Skeletal muscle satellite cell (primary cell): ENCODE measurements around a stretch of chr4.

GRCh38 chr4:102556528-102557290 lies 55.5 kb downstream of the NFKB1 start:
- CAGE, long polyA plus RNA, result no peak

DNA sequence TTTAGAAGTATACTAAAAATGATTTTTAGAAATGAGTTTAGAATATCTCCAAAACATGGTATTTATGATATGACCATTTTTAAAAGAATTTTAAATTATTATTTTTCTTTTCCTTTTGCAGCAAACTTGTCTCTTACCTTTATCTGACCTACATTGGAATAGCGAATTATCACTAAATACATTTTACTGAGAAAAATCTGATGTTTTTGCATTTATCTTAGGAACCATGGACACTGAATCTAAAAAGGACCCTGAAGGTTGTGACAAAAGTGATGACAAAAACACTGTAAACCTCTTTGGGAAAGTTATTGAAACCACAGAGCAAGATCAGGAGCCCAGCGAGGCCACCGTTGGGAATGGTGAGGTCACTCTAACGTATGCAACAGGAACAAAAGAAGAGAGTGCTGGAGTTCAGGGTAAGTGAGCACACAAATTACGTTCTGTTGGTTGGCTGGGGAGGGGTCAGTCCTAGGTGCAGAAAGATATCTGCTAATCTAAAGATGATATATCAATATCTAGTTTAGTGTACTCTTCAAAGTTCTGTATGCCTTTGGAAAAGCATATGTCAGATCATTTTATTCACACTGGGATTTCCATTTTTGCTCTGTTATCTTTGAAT lies 94.9 kb downstream of the NFKB1 start:
- CAGE, long polyA plus RNA, result no peak

DNA sequence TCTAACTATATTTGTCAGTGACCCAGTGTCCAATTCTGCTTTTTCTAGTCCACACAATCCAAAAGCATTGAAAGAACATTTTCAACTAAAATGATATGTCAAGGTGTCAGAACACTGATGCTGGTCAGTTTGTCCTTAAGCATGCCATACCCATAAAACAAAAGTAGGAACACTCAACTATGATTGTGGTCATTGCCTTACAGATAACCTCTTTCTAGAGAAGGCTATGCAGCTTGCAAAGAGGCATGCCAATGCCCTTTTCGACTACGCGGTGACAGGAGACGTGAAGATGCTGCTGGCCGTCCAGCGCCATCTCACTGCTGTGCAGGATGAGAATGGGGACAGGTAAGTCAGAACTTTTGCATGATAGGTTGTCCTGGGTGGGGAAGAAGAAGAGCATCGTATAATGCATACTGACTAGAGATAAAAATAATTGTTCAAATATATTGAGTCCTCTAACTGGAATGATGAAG lies 96.2 kb downstream of the NFKB1 start:
- CAGE, long polyA plus RNA, result no peak

- CAGE, long polyA plus RNA, result no peak
These were observed 58.7 kb downstream of the MANBA start for GRCh38 chr4:102701872-102702755.

DNA sequence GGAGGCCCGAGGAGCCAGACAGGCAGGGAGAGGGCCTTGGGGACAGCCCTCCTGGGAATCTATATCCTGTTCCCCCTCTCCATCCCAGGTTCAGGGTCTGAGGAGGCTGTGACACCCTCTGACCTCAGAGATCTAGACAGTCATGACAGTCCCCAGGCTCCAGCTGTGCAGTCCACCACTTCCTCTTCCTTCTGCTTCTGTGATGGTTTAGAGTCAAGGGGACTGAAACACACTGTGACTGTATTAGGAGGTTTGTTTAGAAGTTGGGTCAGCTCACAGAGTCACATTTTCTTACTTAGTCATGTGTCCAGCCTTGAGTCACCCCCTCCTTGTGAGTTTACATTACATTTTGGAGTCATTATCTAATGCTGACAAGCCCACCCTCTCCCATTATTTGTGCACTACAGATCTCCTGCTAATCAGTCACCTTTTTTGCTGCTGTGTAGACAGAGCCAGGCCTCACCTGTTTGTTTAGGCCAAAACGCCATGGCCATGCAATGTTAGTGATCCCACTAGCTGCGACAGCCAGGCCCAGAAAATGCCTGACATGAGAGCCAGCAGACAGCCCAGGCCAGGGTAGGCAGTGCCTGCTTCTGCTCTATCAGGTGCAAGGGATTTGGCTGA lies 26.0 kb downstream of the MANBA start:
- CAGE, long polyA plus RNA, result no peak

GRCh38 chr4:102781573-102781956 lies 20.8 kb upstream of the MANBA start:
- CAGE, long polyA plus RNA, result no peak

GRCh38 chr4:102796758-102797606 lies 30.4 kb downstream of the UBE2D3 start:
- CAGE, long polyA plus RNA, result no peak

DNA sequence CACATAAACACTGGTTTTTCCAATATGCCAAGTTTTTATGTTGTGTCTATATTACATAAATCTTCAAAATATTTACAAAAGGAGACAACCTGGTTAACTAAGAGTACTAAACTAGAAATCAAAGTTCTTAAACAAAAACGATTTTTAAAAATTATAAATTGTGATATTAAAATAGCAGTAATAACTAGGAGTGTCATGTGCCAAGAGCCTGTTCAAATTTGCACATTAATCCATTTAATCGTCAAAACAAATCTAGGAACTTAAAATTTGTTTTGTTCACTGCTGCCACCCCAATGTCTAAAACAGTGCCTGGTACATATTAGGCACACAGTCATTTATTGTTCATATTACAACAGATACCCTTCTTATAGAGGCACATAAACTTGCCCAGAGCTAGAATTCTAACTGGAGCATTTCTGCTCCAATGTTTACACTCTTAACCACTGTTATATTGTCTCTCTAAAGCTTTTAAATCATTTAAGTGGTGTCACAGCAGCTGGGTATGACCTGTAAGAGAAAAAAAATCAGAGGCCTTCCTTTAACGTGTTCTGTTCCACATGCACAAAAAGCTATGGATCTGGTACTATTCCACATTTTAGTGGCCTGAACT lies 3.1 kb downstream of the UBE2D3 start:
- CAGE, long polyA plus RNA, result no peak

GRCh38 chr4:102828544-102828661 lies 1.1 kb upstream of the UBE2D3 start:
- CAGE, long polyA plus RNA, result no peak

- CAGE, long polyA plus RNA, result no peak
These were observed 648 bp downstream of the SLC9B1 start for GRCh38 chr4:103018760-103019354.

DNA sequence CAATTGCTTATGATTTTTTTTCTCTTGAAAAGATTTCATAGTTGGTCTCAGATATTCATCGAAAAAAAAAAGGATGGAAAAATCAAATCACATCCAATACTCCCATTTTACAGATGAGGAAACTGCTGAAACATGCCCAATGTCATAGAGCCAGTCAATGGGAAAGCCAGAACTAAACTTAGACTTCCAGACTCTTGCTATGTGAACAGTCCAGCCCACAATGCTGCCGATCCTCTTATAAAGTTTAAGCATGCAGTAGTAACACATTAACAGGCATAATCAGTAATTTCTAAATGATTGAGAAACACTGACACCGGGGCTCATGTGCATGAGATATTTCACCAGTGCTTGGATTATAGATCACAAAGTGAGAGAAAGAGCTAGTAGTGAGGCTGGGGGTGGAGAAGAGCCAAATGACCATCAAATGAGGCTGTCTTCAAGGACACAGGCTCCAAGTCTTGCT lies 2.6 kb downstream of the BDH2 start:
- CAGE, long polyA plus RNA, result no peak

- CAGE, long polyA plus RNA, result no peak
These were observed 763 bp downstream of the TET2 start for GRCh38 chr4:105147021-105148257.

DNA sequence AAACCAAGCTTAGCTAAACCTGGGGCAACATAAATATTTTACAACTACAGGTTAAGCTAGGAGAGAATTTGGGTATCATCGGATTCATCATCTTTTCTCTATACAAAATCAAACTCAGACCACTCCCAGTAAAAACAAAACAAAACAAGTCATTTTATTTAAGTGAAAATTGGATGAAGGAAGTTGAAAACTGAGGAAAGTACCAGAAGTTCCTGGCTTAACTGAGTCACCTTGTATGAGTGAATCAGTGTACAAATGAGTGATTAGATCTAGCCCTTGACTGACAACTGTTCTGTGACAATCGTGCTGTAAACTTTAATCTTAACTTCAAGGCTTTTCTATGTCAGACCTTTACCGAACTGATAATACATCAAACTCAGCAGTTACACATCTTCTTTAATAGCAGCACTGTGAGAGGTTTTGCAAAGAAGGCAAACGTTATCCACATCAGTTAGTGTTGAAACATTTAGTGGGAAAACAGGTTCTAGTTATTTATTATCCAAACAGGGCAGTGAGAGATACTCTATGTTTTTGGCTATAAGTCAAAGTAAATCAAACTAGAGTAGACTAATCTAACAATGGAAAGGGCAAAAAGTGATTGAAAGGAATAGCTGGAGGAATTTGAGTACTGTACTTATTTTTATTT lies 42.1 kb downstream of the ARHGEF38 start:
- CAGE, long polyA plus RNA, result no peak

GRCh38 chr4:105601178-105601861 lies 48.9 kb downstream of the ARHGEF38 start:
- CAGE, long polyA plus RNA, result no peak

DNA sequence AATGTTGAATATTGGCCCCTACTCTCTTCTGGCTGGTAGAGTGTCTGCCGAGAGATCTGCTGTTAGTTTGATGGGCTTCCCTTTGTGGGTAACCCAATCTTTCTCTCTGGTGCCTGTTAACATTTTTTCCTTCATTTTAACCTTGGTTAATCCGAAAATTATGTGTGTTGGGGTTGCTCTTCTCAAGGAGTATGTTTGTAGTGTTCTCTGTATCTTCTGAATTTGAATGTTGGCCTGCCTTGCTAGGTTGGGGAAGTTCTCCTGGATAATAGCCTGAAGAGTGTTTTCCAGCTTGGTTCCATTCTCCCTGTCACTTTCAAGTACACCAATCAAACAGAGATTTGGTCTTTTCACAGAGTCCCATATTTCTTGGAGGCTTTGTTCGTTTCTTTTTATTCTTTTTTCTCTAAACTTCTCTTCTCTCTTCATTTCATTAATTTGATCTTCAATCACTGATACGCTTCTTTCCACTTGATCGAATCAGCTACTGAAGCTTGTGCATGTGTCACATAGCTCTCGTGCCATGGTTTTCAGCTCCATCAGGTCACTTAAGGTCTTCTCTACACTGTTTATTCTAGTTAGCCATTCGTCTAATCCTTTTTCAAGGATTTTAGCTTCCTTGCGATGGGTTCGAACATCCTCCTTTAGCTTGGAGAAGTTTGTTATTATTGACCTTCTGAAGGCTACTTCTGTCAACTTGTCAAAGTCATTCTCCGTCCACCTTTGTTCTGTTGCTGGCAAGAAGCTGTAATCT lies 177.3 kb downstream of the NPNT start:
- CAGE, long polyA plus RNA, result no peak

- CAGE, long polyA plus RNA, result no peak
These were observed 116.4 kb downstream of the TBCK start for GRCh38 chr4:106199243-106200468.

DNA sequence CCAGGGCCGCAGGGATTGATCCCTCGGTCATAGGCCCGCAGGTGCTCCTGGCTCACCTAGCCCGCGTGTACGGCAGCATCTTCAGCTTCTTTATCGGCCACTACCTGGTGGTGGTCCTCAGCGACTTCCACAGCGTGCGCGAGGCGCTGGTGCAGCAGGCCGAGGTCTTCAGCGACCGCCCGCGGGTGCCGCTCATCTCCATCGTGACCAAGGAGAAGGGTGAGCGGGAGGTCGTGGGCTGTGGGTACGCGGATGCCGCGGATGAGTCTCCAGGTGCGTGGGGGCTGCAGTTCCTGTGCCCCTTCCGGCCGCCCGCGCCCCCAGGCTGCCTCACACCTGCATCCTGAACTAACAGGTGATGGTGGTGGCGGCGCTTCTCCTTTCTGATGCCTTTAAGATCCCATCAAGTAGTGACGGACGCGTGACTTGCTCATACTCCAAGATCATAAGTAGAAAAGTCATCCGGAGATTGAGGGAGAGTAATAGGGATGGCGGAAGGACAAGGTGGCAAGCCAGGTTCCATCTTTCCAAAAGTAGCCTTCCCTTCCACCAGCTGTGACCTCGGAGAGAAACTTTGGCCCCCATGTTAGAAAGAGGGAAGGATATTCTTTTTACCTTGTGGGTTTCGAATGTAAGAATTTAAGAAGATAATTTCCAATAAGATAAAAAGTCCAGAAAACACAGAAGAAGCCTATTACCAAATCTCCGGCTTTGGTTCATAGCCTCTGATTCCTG lies 733 bp downstream of the CYP2U1 start:
- CAGE, long polyA plus RNA, result no peak

DNA sequence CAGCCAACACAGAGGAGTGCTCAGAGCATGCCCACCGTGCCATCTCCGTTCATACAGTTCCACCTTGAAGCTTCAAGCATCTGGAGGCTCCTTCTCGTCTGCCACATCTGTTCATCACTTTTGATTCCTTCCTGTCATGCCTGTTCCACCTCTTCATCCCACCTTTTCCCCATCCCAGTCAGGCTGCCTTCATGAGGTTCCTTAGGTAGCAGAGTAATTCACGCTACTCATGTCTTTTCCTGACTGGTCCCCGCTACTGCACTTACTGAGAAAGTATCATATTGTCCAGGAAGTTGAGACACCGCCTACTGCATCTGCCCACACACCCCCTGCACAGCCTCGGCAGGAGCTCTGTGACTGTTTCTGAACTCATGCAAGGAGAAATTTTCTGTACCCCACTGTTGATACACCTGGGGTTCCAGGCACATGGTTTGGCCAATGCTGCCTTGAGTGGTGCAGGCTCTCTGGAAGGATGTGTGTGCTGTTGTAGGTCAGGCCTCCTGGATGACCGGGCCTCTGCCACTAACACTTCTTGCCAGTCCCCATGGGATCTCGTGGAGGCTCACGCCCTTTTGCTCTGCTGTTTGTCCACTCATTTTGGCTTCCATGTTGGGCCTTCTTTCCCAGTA lies 39.6 kb downstream of the HADH start:
- CAGE, long polyA plus RNA, result no peak

- CAGE, long polyA plus RNA, result no peak
These were observed 60.8 kb downstream of the LEF1 start for GRCh38 chr4:108107590-108108632.

GRCh38 chr4:108114326-108114955 lies 54.3 kb downstream of the LEF1 start:
- CAGE, long polyA plus RNA, result no peak